ENCODE measurements around the gene PHKA2.

DNA sequence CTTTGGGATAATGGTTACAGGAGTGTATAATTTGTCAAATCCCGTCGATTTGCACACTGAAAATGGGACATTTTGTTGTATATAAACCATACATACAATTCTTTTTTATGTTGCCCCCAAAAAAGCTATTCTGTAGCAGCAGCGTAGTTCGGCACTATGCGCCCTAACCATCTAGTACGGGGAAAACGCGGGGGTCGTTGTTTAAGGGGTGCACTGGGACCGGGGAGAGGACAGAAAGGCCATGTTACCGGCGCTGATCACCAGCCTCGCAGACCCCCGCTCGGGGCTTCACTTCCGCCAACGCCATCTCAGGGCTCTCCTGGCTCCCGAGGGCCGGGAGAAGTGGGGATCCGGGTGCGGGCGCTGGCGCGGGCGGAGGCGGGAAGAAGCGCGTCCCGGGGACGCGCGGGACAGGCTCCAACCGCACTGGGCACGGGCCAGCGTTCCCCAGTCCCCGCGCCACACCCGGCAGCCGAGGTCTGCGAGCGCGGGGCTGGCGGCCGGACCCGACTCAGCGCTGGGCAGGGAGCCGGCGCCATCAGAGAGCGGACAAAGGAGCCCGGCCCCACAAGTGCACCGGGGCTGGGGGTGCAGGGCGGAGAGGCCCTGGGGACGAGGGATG lies 697 bp downstream of the CTPS2 start:
- PRO-cap = unidirectional peak, plus-strand start at position 314 of the sequence; bidirectional peak, plus-strand start at position 459 of the sequence, minus-strand start at position 370 of the sequence
- RAMPAGE, long total RNA, 3 experiments = no peak in any of the 3 experiments

GRCh38 chrX:16930237-16930727 lies 16.2 kb upstream of the REPS2 start:
- PRO-cap = no peak
- RAMPAGE, long total RNA, 3 experiments = no peak in any of the 3 experiments

- PRO-cap = no peak
- RAMPAGE, long total RNA, 3 experiments = no peak in any of the 3 experiments
Measured at GRCh38 chrX:17005961-17006554, 59.6 kb downstream of the REPS2 start.

DNA sequence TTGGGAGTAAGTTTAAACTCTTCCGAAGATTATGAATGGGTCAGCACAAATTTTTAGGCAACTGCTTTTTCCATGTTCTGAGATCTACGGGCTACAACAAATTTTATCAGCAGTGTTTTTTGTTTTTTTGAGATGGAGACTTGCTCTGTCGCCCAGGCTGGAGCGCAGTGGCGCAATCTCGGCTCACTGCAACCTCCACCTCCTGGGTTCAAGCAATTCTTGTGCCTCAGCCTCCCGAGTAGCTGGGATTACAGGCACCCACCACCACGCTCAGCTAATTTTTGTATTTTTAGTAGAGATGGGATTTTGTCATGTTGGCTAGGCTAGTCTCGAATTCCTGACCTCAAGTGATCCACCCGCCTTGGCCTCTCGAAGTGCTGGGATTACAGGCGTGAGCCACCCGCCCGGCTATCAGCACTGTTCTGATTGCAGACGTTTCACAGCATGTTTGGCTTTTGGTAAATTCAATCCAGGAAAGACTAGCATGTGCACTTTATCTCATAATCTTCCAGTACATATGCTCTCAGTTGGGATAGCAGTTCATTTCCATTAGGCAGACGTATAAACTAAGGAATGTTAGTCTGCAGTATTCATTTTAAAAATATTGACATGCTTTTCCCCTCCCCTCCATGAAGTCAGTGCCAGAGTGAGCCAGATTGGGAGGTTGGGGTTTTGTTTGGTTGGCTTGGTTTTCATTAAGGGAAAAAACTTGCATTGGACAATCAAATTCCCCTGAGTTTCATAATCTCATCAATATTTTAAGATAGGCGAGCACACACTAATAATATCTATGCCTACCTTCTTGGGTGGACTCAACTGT lies 202.9 kb downstream of the REPS2 start:
- PRO-cap = no peak
- RAMPAGE, long total RNA, 3 experiments = no peak in any of the 3 experiments

- PRO-cap = bidirectional peak, plus-strand start at chrX:17376884, minus-strand start at chrX:17376787
- RAMPAGE, long total RNA, 3 experiments = no peak in any of the 3 experiments
Measured at GRCh38 chrX:17376695-17377047, 1.7 kb downstream of the NHS start.

- PRO-cap = no peak
- RAMPAGE, long total RNA, 3 experiments = no peak in any of the 3 experiments
Measured at GRCh38 chrX:17529299-17529776, 154.3 kb downstream of the NHS start.

DNA sequence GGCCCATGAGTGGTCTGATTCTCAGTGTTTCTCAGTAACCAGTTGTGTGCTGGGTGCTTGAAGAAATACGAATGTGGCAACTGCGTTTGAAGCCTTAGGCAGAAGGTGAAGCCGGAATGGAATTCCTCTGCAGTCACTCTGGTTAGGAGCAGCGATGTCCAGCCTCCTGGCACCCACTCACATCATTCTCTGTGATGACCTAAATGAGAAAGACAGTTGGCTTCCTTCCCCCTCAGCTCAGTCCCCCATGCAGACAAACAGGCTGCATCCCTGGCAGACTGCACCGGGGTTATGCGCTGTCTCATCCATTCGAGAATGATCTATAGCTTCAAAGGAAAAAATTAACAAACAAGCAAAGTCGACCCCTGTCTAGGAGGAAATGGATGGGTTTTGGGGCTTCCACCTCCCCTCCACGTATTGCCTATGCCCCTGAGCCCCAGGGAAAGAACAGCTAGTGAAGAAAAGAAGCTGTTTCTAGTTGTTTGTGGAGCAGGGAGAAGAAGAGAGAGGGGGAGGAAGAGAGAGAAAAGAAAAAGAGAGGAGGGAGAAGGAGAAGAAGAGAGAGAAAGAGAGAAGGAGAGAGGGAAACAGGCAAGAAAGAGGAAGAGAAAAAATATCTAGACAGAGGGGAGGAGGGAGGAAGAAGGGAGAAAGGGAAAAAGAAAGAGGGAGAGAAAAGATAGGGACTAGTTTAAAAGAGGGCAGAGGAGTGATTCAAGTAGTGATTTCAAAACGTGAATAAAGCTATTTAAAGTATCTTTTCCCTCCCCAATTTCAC lies 169.9 kb upstream of the SCML1 start:
- PRO-cap = no peak
- RAMPAGE, long total RNA, 3 experiments = no peak in any of the 3 experiments

- PRO-cap = no peak
- RAMPAGE, long total RNA, 3 experiments = no peak in any of the 3 experiments
Measured at GRCh38 chrX:17587231-17587537, 150.1 kb upstream of the SCML1 start.

GRCh38 chrX:17689865-17690208 lies 47.5 kb upstream of the SCML1 start:
- PRO-cap = no peak
- RAMPAGE, long total RNA, 3 experiments = no peak in any of the 3 experiments

DNA sequence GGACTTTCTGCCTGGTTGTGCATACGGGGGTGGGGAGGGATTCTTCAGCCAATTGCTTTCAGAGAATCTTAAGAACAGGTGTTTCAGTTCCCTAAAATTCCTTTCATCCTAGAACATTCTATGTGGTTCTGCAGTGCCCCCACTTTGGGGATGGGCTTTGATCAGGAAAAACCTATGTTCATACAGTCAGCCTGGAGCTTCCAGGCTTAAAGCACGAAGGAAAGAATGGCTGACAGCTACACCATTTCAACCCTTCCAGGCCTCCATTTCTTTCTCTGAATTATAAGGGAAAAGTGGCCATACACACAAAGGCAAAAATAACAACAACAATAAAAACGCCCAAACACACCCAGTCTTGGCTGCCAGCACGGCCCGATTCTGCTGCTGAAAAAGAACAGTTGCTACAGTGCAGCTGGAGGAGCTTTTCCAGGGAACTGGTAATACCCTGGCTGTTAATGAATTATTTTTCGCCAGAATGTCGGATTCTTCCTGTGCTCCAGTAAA lies 6.7 kb downstream of the RAI2 start:
- PRO-cap = no peak
- RAMPAGE, long total RNA, 3 experiments = no peak in any of the 3 experiments

- PRO-cap = no peak
- RAMPAGE, long total RNA, 3 experiments = no peak in any of the 3 experiments
Measured at GRCh38 chrX:17856788-17857568, 4.1 kb downstream of the RAI2 start.

DNA sequence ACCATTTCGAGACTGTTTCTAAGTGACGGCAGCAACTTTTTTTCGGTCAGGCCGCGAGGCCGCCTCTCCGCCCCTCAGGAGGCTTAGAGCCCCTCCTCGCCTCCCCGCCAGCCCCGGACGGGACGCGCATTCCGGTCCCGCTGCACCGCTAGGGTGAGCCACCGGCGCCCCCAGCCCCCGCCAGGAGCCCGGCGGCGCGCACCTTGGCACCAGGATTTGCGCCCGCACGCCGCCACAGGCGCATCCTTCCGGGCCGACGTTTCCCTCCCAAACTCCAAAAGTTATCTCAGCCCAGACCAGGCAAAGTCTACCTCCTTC lies 648 bp downstream of the SCML2 start:
- PRO-cap = no peak
- RAMPAGE, long total RNA, 3 experiments = no peak in any of the 3 experiments

DNA sequence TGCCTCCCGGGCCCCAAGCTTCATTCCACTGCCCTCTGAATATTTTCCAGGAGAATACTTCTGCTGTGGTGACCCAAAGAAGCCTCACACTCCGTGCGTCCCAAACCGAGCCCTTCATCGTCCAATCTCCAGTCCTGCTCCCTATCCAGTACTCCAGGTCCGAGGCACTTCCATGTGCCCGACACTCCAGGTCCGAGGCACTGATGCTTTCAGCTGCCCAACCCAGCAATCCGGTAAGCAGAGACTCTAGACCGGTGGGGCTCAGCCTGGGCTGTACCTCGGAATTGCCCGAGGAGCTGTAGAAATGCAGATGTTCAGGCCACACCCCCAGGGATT lies 21.6 kb downstream of the RS1 start:
- PRO-cap = no peak
- RAMPAGE, long total RNA, 3 experiments = no peak in any of the 3 experiments

DNA sequence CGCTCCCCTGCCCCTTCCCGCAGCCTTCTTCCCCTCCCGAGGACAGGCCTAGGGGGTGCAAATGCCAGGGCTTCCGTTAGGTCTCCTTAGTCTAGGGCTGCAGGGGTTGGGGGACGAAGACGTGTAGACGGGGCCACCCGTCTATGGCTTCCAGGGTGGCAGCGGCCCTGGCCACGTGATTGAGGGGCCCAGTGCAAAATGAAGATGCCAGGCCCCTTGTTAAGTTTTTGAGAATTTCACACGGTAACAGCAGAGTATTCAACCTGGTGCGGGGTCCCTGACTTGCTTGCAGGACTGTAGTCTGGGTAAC lies 3.5 kb upstream of the RS1 start:
- PRO-cap = no peak
- RAMPAGE, long total RNA, 3 experiments = no peak in any of the 3 experiments

- PRO-cap = bidirectional peak, plus-strand start at chrX:18984194, minus-strand start at chrX:18984096; bidirectional peak, plus-strand start at chrX:18984465, minus-strand start at chrX:18984386
- RAMPAGE, long total RNA, 3 experiments = start-site peak on the plus strand in 2 of 3 experiments, at chrX:18984190-18984263 at its widest, 12 to 22 reads per replicate; start-site peak on the minus strand in 2 of 3 experiments, at chrX:18984051-18984213 at its widest, 17 to 27 reads per replicate
Measured at GRCh38 chrX:18983741-18984824, at the start of gene PHKA2. Gene PHKA2, minus strand, starts transcription at chrX:18984114.

DNA sequence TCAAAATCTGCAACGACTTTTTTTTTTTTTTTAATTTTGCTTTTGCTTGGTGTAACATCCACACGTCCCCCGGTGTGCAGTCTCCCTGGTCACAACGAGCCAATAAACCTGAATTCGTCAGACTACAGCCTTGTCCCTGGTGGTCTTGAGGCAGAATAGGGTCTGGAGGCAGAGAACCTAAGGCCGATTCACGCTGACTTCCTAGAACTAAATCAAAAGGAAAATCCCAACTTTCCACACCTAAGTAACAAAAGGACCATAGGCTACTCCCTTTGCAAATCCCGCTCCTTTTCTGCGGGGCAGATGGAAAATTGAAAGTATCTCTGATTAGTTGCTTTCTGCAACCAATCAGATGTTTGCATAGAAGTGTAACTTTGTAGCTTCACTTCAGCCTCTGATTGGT lies 125.2 kb upstream of the MAP3K15 start:
- PRO-cap = no peak
- RAMPAGE, long total RNA, 3 experiments = no peak in any of the 3 experiments

DNA sequence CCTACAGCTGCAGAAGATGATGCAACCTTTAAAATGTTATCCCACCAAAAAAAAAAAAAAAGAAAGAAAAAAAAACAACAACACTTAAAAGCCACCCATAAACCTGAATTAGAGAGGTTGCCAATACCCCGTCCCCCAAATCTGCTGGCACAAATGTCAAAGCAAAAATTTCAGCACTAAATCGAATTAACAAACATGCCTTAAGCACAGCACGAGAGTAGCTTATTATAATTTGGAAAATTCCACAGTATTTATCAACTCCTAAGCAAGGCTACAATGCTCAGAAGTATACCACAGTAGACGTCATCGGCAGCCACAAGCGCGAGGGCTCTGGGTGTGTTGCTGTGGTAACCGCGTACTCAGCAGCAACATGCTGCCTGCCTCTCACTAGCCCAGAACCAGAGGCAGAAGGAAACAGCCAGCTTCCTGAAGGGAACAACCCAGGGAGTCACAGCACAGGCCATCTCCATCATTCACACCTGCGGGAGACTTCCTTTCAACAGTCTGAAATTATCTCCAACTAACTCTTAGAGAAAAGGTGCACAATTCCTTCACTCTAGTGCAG lies 167.6 kb upstream of the MAP3K15 start:
- PRO-cap = no peak
- RAMPAGE, long total RNA, 3 experiments = no peak in any of the 3 experiments

DNA sequence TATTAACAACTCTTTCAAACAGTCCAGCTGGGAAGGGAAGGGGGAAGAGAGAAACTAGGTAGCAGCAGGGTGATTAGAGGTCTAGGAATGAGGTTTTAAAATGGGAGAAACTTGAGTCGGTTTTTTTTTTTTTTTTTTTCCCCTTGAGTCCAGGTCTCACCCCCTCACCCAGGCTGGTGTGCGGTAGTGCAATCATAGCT lies 4.3 kb downstream of the BCLAF3 start:
- PRO-cap = no peak
- RAMPAGE, long total RNA, 3 experiments = no peak in any of the 3 experiments

GRCh38 chrX:20217975-20218174 lies 48.8 kb downstream of the RPS6KA3 start:
- PRO-cap = no peak
- RAMPAGE, long total RNA, 3 experiments = no peak in any of the 3 experiments

GRCh38 chrX:20377952-20378437 lies 111.3 kb upstream of the RPS6KA3 start:
- PRO-cap = no peak
- RAMPAGE, long total RNA, 3 experiments = no peak in any of the 3 experiments